ENCODE measurements around a stretch of chr5.

GRCh38 chr5:1327222-1328014 is 17.5 kb downstream of the CLPTM1L start:
- PRO-cap: no peak
- RAMPAGE, long total RNA, 3 experiments: no peak in any of the 3 experiments

DNA sequence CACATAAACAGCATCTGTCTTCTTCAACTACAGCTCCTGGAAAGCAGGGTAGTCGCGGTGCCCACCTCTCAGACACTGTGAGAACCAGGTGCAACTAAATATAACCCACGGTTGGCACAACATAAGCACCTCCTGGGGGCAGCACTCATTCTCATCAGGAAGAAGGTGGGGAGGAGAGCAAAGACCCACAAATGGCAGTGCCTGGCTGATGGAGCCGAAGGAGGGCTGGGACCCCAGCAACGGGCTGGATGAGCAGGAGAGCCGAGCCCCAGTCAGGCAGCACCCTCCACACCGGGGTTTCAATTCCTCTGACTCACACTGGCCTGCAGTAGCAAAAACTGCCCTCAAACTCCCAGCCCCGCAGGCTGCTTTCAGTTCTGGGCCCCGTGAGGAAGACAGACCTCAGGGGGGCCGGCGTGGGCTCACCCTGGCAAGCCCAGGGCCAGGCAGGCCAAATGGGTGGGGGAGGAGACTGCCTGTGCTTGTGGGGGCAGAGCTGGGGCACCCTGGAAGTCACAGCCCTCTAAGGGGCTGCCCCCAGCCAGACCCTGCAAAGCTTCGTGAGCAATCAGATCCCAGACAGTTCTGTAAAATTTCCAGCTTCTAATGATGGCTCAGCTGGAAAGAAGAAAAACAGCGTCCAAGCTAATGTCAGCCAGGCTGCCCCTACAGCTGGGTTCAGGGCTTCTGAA is 34.9 kb downstream of the LPCAT1 start:
- PRO-cap: no peak
- RAMPAGE, long total RNA, 3 experiments: no peak in any of the 3 experiments

DNA sequence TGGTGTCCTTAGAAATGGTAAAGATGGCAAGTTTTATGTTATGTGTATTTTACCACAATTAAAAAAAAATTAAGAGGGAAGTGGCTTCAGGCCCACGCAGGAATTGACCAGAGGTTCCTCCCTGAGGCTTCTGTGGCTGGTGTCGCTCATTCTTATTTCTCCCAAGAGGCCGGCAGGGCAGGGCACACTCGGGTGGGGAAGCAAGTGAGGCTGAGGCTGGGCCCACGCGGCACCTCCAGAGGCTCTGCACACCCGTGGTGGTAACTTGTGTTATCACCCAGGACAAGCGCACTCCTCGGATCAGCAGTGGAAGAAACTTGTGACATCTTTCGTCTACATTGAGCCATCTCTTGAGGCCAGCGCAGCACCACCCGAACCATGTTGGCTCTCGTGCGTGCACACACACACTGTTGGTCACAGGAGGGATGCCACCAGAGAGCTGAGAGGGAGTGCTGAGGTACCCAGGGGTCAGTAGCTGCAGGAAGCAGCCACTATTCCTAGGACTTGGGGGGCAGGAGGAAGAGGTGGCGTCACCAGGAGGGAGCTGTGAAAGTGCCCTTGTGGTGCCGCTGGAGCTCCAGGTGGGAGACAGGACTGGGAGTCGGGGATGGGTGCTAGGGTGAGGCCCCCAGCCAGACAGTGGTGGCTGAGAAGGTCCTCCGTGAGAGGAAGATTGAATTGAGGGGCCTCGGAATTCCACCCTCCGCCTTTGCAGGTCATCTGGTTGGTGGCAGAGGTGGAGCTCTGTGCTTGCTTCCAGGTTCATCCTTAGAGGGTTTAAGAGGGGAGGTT is 6.4 kb downstream of the NDUFS6 start:
- PRO-cap: no peak
- RAMPAGE, long total RNA, 3 experiments: no peak in any of the 3 experiments

DNA sequence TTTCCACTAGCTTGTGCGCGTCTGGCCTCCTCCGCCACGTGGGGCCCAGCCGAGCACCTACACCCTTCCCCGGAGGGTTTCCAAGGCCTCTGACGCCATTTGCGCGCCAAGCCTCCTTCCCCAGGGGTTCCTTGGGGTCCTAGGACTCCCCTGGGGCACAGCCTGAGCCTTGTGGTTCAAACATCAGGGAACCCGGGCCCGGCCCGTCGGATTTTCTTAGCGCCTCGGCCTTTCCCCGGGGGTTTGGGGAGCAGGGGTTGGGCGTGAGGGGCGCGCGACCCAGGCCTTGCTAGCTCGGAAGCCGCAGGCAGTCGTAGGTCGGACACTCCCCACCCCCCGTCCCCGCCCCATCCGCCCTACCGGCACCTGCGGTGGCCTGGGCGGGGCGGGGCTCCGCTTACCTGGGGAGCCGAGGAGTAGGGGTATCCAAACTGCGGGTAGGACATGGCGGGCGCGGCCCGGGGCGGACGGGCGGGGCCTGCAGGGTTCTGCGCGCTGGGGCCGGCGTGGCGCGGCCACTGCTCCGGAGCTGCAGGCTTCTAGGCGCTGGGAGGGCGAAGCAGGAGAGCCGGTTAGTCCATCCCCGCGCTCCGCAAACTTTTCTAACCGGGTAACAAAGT is 413 bp downstream of the IRX4 start:
- PRO-cap: no peak
- RAMPAGE, long total RNA, 3 experiments: no peak in any of the 3 experiments

GRCh38 chr5:2266705-2266936 is 383.9 kb upstream of the IRX4 start:
- PRO-cap: no peak
- RAMPAGE, long total RNA, 3 experiments: no peak in any of the 3 experiments

- PRO-cap: no peak
- RAMPAGE, long total RNA, 3 experiments: no peak in any of the 3 experiments
Measured at GRCh38 chr5:3303614-3304056, 292.0 kb upstream of the IRX1 start.

- PRO-cap: no peak
- RAMPAGE, long total RNA, 3 experiments: no peak in any of the 3 experiments
Measured at GRCh38 chr5:3594484-3595506, 837 bp upstream of the IRX1 start.

DNA sequence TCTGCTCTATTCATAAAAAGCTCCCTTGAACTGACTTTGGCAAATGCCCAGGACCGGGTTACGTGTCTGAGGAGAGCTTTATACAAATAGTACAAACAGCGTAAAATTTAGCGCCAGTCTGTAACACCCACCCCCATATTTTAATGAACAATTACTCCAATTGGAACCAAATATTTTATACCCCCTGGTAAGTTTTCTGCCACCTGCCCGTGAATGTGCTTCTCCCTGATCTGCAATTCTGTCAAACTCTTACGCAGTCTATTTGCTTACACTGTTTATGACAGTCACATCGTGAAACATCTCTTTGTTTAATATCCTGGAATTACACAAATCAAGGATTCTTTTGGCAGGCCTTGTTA is 145.5 kb downstream of the IRX1 start:
- PRO-cap: no peak
- RAMPAGE, long total RNA, 3 experiments: no peak in any of the 3 experiments

- PRO-cap: no peak
- RAMPAGE, long total RNA, 3 experiments: no peak in any of the 3 experiments
Measured at GRCh38 chr5:4117676-4117974, 522.0 kb downstream of the IRX1 start.

GRCh38 chr5:4901859-4902401 is 238.2 kb upstream of the ADAMTS16 start:
- PRO-cap: no peak
- RAMPAGE, long total RNA, 3 experiments: no peak in any of the 3 experiments

GRCh38 chr5:5142084-5142635 is 2.0 kb downstream of the ADAMTS16 start:
- PRO-cap: no peak
- RAMPAGE, long total RNA, 3 experiments: no peak in any of the 3 experiments

DNA sequence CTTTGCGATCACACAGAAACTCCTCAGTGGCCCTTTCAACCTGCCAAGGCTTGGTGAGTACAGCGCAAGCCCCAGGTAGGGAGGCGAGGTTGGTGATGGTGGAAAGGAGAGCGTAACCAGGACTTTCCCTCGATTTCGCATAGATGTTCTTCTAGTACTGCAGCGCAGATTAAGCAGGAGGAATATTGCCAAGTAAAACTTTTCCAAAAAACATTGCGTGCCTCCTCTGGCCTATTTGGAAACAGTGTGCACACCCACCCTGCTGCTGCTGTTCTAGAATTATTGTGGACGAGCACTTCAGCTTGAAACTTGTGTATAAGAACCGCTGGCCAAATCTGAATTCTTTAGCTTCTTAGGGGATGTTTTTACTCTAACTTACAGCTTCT is 6.3 kb downstream of the ADAMTS16 start:
- PRO-cap: no peak
- RAMPAGE, long total RNA, 3 experiments: no peak in any of the 3 experiments

GRCh38 chr5:5421888-5422512 is 477 bp upstream of the ICE1 start:
- PRO-cap: unidirectional peak, minus-strand start at chr5:5422129; bidirectional peak, plus-strand start at chr5:5422677, minus-strand start at chr5:5422252
- RAMPAGE, long total RNA, 3 experiments: start-site peak on the minus strand in 2 of 3 experiments, at chr5:5422129-5422325 at its widest, 14 to 37 reads per replicate

- PRO-cap: no peak
- RAMPAGE, long total RNA, 3 experiments: no peak in any of the 3 experiments
Measured at GRCh38 chr5:5463874-5464273, 41.4 kb downstream of the ICE1 start.

- PRO-cap: no peak
- RAMPAGE, long total RNA, 3 experiments: no peak in any of the 3 experiments
Measured at GRCh38 chr5:6452642-6453081, 4.0 kb downstream of the UBE2QL1 start.

GRCh38 chr5:6540394-6540956 is 91.8 kb downstream of the UBE2QL1 start:
- PRO-cap: no peak
- RAMPAGE, long total RNA, 3 experiments: no peak in any of the 3 experiments

DNA sequence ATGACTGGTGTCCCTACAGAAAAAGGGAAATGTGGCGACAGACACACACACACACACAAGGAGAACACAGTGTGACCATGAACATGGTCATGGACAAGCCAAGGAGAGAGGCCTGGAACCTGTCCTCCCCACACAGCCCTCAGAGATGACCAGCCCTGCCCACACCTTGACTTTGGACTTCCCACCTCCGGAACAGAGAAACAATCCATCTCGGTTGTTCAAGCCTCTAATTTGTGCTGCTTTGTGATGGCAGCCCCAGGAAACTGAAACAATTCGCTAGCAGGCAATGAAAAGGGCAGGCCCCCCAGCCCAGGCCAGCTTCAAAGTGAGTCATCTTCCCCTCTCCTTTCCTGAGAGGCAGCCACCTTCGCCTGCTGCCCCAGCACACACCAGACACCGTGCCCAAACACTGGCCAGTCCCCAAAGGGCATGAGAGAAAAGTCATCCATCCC is 47.7 kb downstream of the NSUN2 start:
- PRO-cap: no peak
- RAMPAGE, long total RNA, 3 experiments: no peak in any of the 3 experiments

DNA sequence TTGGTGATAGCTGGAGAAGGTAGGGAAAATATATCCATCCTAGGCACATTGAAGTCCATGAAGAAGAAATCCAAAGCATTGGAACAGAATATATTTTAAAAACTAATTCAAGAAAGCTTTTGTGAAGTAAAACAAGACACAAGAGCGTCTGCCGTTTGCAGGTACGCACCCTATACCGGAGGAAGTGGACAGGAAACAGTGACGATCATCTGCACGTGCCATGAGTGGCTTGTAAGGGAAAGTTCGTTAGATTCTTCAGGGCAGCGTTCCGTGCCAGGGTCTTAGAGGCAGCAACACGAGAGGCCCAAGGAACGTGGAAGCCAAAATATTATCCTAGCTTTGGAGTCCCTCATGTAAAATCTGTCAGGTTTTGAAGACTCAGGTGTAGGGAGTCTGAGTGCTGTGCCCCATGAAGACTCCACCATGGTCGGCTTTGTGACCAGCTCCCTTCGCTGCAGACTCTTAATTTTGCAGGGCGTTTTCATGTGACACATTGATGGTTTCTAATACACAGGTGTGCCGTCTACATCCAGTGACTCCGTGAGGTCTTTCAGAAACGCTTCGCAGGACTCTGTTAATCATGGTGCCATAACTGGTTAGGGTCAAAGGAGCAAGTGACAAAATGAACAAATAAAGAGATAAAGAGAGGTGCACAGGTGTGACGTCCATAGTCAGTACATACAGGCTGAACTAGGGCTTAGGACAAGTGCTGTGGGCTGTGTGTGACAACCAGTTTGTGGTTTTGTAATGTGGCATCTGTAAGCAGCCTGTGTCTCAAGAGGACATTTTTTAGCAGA is 26.4 kb downstream of the SRD5A1 start:
- PRO-cap: no peak
- RAMPAGE, long total RNA, 3 experiments: no peak in any of the 3 experiments

- PRO-cap: no peak
- RAMPAGE, long total RNA, 3 experiments: no peak in any of the 3 experiments
Measured at GRCh38 chr5:6965983-6966515, 252.8 kb downstream of the TENT4A start.

DNA sequence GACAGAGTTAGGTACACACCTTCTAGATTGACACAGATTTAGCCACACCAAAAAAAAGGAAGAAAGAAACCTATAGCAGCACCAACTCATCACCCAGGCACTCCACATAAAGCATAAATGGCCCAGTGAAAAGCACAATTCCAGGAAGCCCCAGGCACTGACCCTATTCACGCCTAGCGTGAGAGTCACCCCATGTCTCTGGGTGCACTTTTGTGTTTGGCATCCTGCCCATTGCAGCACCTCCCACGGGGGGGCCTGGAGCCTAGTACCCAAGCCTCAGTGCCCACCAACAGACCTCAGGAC is 187.8 kb downstream of the CFAP90 start:
- PRO-cap: no peak
- RAMPAGE, long total RNA, 3 experiments: no peak in any of the 3 experiments